HTERT-HM (cell line): ENCODE measurements around the genes ATOH7, SRGN and HK1.

GRCh38 chr10:68231938-68232460 is at the start of gene ATOH7:
TSS of gene ATOH7 (minus strand) at chr10:68232113.
- RRBS = no CpG with 5 or more reads among the region's 14 CpGs

- RRBS = no CpG with 5 or more reads among the region's 2 CpGs
Measured at GRCh38 chr10:68526542-68526855, 824 bp downstream of the SLC25A16 start.

- RRBS = no CpG with 5 or more reads among the region's 16 CpGs
Measured at GRCh38 chr10:68554984-68555355, 5.2 kb upstream of the TET1 start.

DNA sequence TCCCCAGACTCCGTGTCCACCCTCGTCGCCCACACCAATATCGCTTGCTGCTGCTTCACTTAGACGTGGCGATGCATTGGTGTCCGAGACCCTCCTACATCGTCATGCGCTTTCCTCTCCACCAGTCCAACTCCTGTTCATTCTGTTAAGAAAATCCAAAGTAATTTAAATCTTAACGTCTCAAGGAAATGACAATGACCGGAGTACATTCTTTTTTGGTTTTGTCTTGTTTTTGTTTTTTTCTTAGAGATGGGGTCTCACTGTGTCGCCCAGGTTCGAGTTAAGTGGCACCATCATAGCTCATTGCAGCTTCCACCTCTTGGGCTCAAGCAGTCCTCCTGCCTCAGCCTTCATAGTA is 846 bp downstream of the KIFBP start:
- RRBS = no CpG with 5 or more reads among the region's 13 CpGs

DNA sequence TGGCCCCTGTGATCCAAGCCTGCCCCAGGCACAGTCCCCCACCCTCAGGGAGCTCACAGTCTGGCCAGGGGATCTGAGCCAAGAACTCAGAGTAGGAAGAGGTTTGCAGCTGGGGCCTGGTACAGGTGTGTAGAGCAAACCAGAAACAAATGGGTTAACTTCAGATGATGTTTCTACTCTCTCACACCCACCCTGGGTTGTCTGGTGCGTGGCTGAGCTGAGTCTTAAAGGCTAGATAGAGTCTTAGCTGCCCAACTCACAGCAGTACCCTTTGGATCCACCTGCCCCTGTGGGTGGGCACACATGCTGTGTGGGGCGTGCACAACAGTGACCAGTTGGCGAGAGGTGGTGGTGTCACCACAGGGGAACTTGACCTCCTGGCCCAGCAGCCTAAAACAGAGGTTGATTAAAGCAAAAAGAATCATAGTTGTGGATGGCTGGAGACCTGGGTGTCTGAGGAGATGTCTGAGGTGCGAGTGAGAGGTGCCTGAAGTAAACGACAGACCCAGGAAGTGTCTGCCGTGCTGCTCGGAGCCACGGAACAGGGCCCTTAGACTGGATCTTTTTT is 31.2 kb upstream of the SRGN start:
- RRBS = no CpG with 5 or more reads among the region's 8 CpGs

- RRBS = no CpG with 5 or more reads among the region's 9 CpGs
Measured at GRCh38 chr10:69087771-69088767, at the start of gene SRGN. TSS of gene SRGN (plus strand) at chr10:69088103.

DNA sequence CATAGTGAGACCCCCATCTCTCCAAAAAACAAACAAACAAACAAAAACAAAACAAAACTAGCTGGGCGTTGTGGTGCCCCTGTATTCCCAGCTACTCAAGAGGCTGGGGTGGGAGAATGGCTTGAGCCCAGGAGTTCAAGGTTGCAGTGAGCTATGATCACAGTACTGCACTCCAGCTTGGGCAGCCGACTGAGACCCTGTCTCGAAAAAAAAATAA is 8.8 kb downstream of the SRGN start:
- RRBS = no CpG with 5 or more reads among the region's 3 CpGs

DNA sequence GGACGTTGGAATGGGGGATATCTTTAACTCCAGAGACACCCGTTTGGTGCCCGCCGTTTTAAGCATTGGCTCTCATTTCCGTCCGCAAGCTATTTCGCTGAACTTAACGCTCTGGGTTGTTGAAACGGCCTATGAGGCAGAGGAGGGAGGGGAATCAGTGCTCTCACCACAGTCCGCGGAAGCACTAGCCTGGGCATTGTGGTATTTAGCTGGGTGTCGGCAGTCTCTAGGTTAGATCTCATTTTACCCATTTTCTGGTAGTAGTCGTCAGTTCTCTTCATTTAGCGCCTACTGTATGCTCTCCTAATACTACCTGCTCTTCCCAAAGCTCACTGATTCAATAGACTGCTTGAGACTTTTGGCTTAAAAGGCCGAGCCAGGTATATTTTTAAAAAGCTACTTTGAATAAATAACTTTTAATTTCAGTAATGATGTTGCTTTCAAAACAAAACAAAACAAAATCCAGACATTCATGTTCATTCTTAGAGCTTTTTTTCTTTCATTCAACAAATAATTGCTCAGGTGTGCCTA is 922 bp downstream of the VPS26A start:
- RRBS = no CpG with 5 or more reads among the region's 15 CpGs

GRCh38 chr10:69215337-69215810 is 4.8 kb upstream of the HKDC1 start:
- RRBS = no CpG with 5 or more reads among the region's 7 CpGs

- RRBS = no CpG with 5 or more reads among the region's 15 CpGs
Measured at GRCh38 chr10:69237438-69238125, 17.4 kb downstream of the HKDC1 start.

DNA sequence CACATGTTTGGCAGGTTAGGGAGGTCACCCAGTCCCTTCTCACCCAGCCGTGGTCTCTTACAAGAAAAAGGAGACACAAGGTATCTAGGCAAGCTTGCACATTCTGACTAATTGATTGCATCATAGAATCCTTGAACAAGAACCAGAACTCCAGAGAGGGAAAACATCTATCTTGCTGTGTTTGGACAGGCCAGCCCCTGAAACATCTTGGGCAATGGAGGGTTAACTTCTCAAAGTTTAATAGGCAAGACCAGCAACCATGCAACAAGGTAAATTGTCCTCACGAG is 48.9 kb upstream of the HK1 start:
- RRBS = no CpG with 5 or more reads among the region's 2 CpGs

GRCh38 chr10:69318026-69319006 is at the start of gene HK1:
TSS of gene HK1 (plus strand) at chr10:69318847.
- RRBS = 4% methylated on average over 67 of the region's 110 CpGs

DNA sequence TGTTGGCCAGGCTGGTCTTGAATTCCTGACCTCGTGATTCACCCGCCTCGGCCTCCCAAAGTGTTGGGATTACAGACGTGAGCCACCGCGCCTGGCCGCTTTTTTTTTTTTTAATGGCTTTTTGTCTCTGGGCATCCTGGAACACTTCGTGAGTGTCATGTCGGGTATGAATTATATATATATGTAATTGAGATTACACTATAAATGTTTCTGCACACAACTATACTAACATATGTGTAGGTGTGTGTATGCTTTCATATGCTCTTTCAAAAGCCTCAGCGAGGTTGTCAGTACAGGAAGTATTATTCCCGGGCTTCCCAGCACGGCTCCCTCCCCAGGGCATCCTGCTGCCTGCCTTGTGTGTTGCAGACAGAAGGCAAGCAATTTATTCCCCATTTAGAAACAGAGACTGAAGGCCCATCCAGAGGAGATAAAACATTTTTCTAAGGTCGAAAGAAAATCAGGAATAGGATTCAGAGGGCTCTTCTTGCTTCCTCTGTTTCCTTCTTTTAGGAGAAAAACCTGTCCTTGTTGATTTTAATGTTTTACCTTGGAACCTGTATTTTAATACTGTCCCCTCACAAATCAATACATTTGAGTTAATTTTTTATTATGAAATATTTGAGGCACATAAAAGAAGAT is 7.5 kb downstream of the HK1 start:
- RRBS = no CpG with 5 or more reads among the region's 13 CpGs

DNA sequence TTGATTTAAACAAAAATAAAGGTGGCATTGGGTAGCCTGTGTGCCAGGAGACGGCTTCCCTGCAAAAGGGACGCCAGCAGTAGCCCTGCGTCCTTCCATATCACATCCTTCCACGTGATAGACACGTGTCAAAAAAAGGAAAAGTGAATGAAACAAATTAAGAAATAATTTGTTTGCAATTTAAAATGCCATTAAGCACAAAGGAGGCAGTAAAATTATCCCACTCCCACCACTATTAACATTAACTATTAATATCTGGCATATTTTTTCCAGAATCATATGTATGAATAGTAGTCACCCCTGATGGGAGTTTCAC is 7.5 kb downstream of the TACR2 start:
- RRBS = no CpG with 5 or more reads among the region's 5 CpGs

DNA sequence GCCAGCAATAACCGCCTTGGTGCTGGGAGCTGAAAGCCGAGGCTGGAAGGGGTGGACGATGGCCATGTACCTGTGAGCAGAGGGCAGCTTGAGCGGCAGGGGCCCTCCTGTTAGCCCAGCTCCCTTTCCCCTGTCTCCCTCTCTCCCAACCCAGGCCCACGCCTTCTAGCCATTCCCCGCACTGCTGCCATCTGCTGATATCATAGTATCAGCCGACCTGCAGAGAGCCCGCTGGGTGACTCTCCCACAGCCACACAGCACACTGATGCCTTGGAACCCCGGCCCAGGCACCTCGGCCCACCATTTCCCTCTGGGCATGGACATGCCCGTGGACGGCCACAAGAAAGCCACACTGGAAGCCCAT is 1.7 kb downstream of the TACR2 start:
- RRBS = no CpG with 5 or more reads among the region's 12 CpGs

- RRBS = no CpG with 5 or more reads among the region's 13 CpGs
Measured at GRCh38 chr10:69415864-69416267, 852 bp downstream of the TACR2 start.

DNA sequence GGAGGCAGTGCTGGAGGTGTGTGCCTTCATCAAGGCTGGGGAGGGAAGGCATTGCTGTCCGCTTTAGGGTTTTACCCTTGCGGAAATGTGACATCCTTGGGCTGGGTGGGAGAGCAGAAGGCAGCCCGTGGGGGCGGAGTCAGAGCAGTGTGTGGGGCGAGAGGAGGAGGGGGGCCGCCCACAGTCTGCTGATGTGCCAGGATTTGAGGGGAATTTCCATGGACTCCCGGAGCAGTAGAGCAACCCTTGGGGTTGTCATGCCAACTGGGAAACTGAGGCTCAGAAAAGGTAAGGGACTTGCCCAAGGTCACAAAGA is 22.1 kb downstream of the TSPAN15 start:
- RRBS = no CpG with 5 or more reads among the region's 7 CpGs

DNA sequence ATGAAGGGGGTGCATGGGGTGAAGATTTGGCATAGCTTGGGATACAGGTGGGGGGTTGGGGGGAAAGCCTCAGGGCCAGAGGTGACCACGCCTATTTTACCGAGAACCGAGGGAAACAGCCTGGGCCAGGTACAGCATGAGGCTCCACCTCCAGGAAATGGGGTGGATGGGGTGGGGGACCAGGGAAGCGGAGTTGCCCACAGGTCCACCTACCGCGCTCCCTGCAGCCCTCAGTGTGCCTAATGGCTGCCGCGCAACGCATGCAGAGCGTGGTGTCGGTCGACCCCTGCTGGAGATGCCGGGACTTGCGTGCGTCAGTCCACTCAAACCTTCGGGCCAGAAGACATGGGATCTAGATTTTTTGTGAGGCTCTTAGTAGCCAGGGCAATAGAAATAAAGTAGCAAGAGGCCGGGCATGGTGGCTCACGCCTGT is 56.5 kb downstream of the TSPAN15 start:
- RRBS = 9% methylated on average over 5 of the region's 18 CpGs

DNA sequence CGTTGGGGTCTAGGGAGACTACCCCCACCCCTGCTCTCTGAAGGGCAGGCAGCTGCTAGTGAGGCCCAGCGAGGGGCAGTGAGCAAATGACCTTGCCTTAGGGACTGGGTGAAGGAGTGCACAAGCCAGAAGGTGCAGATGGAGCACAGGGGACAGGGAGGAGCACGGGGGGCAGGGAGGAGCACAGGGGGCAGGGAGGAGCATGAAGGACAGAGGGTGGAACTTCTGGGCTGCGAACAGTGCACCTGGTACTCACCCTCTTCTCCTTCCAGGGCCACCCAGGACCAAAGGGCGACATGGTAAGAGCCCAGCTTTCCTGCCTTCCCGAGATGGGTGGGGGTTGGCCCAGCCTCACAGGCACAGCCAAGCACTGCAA is 87.4 kb downstream of the COL13A1 start:
- RRBS = no CpG with 5 or more reads among the region's 6 CpGs